Thyroid gland (tissue), 7 donors: Measurements from ENCODE around the genes UTY, KDM5D, DAZ3 and DAZ4.

DNA sequence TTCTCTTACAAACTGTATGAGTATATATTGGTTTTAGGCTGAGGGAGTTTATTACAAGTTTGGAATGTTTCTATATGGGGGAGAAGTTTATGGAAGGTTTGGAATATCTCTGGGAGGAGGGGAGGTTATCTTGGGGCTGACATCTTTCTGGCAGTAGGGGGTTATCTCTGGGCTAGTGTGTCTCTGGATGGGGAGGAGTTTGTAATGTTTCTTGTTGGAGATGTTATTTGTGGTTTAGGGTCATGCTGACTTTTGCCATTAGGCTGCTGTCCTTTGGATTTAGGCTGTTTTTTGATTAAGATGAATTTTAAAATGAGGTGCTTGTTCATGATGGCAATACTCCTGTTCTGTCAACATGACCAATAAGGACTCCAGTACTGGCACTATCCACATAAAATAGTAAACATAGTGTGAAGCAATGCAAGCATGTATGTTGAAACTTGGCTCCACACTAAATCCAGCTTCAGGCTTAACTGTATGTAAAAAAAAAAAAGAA, 6.3 kb upstream of the RPS4Y1 start:
- PRO-cap, 2 experiments = no peak in any of the 2 experiments
- RAMPAGE, long total RNA, 5 experiments = no peak in any of the 5 experiments

DNA sequence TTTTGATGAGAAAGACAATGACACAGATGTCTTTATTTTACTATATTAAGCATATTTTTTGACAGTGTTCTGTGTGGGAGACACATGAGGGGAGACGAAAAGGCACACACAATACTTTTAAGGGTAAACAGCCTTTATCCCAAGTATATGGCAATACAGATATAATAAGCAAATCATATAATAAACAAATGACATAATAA, 311.0 kb downstream of the PCDH11Y start:
- PRO-cap, 2 experiments = no peak in any of the 2 experiments
- RAMPAGE, long total RNA, 5 experiments = no peak in any of the 5 experiments

DNA sequence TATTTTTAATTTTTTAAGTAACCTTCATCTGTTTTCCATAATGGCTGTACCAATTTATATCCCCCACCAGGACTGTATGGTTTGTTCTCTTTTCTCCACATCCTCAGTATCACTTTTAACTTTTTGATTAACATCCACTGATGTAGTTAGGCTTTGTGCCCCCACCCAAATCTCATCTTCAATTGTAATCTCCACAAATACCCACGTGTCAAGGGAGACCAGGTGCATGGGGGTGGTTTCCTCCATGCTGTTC, 91.4 kb downstream of the UTY start:
- PRO-cap, 2 experiments = no peak in any of the 2 experiments
- RAMPAGE, long total RNA, 5 experiments = no peak in any of the 5 experiments

GRCh38 chrY:13478340-13478922, 1.4 kb downstream of the UTY start:
- PRO-cap, 2 experiments = peak in 1 of 2 experiments; most common plus-strand start chrY:13478594 (in 1); most common minus-strand start chrY:13478490 (in 1)
- RAMPAGE, long total RNA, 5 experiments = no peak in any of the 5 experiments

- PRO-cap, 2 experiments = peak in 1 of 2 experiments; most common plus-strand start chrY:13480115 (in 1); most common minus-strand start chrY:13480010 (in 1)
- RAMPAGE, long total RNA, 5 experiments = no peak in any of the 5 experiments
Observed at GRCh38 chrY:13479868-13480185, at the start of gene UTY. Gene UTY, minus strand, starts transcription at chrY:13480033.

DNA sequence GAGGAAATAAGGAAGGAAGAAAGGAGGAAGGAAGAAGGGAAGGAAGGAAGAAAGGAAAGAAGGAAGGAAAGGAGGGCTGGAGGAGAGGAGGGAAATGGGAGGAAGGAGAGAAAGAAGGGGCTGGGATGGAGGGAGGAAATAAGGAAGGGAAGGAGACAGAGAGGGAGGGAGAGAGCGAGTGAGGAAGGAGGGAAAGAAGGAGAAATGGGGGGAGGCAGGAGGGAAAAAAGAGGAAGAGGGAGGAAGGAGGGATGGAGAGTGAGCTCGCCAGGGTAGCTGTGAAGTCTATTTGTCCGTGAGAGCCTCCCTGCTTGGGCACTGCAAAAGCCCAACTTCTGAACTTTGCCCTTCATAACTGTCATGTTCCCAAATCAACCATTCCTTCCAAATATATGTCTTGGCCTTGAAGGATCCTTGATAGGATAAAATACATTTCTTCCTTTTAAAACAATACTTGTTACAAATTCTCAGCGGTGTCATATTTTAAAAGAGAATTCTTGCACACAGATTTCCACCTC, 145.4 kb downstream of the VCY1B start:
- PRO-cap, 2 experiments = no peak in any of the 2 experiments
- RAMPAGE, long total RNA, 5 experiments = no peak in any of the 5 experiments

DNA sequence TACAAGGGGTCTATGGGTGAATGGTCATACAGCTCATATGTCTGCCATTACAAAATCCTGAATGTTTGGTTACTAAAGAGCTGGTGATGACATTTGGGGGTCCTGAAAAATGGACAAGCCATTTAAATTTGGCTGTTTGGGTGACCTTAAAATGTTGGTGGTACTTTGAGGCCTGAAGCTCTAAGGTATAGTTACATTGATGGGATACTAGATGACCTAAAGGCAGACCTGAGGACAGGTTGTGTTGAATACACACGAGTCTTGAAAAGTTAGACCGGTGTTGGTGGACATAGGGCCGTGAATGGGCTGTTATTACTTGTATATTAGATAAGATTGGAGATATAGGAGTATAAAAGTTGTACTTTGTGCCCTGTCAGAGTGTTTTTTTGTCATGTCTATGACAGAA, 537.7 kb downstream of the CDY2B start:
- PRO-cap, 2 experiments = no peak in any of the 2 experiments
- RAMPAGE, long total RNA, 5 experiments = no peak in any of the 5 experiments

DNA sequence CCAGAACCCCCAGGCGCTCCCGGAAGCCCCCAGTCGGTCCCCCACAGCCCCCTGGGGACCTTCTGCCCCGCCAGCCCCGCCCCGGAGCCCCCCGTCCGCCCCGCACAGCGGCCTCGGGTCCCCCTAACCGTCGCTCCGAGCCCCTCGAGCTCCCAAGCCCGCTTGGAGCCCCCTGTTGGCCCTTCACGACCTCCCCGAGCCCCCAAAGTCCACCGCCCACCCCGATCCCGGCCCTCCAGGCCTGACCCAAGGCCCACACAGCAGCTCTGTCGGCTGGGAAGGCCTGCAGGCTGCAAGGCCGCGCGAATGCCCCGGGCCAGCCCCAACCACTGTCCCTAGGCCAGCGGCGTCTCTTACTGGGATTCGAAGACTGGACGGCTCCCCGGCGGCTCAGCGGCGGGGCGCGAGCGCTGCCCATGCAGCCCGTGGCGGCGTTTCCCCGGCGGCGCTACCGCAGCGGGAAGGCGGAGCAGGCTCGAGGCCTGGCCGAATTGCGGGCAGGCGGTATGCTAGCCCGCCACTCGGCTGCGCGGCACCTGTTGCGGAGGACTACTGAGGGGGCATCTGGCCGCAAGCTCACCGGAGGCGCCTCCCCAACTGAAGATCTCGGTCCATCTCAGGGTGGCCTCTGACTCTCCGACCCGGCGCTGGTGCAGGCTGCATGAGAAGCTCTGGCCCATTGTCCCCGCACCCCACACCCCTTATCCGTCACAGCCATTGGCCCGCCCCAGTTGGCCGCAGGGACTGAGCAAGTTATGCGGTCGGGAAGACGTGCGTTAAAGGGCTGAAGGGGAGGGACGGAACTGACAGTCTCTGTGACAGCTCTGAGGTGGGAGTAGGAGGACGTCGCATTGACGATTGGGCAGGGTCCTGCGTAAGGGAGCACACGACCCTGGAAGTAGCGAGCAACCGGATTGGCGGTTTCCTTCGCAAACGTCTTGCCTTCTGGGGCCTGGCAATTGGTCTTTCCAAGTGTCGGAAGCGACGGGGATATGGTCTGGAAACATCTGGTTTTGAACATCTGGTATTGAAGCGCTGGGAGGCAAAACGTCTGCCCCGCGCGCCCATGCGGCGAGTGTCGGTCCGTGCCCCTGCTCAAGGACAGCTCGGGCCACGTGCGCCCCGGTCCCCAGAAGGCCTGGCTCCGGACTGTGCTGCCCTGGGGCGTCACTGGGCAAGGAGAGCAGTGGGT, 303.5 kb upstream of the HSFY2 start:
- PRO-cap, 2 experiments = peak in 1 of 2 experiments; most common plus-strand start position 359 of the sequence (in 1); most common minus-strand start position 268 of the sequence (in 1)
- RAMPAGE, long total RNA, 5 experiments = no peak in any of the 5 experiments

DNA sequence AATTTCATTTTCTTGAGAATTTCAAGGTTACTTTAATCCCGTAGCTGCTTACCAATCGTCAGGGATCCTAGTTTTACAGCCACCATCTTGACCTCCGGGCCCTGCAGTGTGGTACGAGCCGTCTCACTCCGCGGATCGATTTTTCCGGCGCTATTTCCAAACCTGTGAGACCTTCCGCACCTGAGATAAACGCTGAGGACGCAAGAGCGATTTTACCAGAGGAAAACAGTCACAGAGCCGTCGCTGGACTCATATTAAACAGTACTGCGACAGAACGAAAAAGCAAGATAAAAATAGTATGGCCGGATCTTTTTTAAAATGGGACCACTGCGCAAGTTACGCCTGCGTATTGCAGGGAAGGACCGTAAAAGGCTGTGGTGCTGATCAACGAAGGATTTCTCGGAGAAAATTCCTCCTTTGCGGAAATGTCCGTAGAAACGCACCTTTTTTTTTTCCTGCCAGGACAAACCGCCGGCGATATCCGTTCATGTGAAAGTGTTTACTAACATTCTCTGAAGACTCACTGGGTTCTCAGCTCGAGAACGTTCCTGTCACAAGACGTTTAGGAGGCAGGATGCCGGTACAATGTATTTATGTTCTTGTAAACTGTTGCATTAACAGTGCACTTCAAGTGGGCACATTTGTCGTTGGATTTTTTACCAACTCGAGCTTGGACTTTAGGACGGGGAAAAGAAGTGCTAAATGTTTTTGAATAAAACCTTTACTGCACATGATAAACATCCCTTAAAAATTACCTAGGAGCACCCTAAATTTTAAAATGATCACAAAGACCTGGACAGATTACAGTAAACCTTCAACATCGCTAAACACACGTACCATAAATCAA, at the start of gene KDM5D:
TSS of gene KDM5D (minus strand) at position 108 of the 847 bp plus-strand sequence.
- PRO-cap, 2 experiments = peak in 1 of 2 experiments; most common plus-strand start position 218 of the sequence (in 1); most common minus-strand start position 108 of the sequence (in 1)
- RAMPAGE, long total RNA, 5 experiments = start-site peak on the plus strand in 1 of 5 experiments, centred at positions 183 to 380 of the sequence, 9 to 36 reads per replicate; start-site peak on the minus strand in 1 of 5 experiments, centred at position 103 of the sequence, 879 reads per replicate

DNA sequence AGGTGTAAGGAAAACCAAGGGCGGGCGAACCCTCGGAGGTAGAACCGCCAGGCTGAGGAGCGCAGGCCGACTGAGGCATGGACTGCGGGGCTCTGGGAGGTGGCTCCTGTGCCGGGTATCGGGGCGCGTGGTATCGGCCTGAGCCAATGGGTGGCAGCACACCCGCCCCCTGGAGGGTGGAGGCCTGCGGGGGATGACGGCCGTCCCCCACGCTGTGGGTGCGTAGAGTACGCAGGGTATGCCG, at the start of gene DAZ3:
TSS of gene DAZ3 (minus strand) at position 72 of the 244 bp plus-strand sequence.
- PRO-cap, 2 experiments = no peak in any of the 2 experiments
- RAMPAGE, long total RNA, 5 experiments = no peak in any of the 5 experiments

GRCh38 chrY:24833522-24834121, at the start of gene DAZ4:
Gene DAZ4, plus strand, starts transcription at chrY:24833919.
- PRO-cap, 2 experiments = no peak in any of the 2 experiments
- RAMPAGE, long total RNA, 5 experiments = no peak in any of the 5 experiments